Glomerular endothelial cell (primary cell): ENCODE data around the gene OPTC.

DNA sequence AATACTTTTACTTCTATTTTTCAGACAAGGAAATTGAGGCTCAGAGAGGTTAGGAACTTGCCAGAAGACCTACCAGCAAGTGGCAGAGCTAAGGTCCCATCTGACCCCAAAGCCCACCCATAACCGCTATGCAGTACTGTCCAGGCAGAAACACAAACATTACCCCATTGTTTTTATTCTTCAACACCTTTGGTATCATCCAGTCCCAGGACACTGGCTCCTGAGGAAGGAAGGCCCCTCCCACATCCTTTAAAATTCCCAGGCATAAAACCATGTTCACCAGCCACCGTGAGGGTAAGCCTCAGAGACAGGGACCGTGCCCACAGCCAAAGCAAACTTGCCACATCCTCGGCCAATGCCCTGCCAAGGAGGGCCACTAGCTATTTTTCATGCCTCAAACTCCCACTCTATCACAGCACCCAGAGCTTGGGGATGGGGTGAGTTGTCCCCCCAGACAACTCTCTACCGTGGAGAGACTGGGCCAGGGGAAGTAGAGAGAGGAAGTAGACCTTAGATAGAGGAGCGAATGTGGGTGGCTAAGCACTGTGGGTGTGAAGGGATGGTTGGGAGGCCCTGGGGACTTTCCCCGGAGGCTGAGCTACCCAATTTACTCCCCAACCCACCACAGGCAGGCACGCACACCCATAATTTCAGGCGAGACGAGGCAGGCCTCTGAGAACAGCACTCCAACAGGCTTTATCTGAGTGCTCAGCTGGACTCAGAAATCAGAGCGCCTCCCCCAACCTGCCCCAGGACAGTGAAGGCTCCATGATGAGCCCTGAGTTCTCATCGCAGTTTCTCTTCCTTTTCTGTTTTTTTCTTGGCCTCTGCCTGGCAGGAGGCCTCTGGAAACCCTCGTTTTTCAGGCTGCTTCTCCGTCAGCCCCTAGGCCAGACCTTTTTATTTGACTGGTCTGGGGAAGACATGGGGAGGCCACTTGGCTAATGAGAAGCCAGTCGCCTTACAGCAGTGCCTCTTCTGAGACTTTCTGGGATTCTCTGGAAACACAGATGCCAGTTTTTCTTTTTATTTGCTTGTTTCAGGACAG lies 15.9 kb upstream of the BTG2 start:
- RAMPAGE, long total RNA = no peak

- RAMPAGE, long total RNA = no peak
These were observed 21.6 kb downstream of the BTG2 start for GRCh38 chr1:203326928-203327258.

DNA sequence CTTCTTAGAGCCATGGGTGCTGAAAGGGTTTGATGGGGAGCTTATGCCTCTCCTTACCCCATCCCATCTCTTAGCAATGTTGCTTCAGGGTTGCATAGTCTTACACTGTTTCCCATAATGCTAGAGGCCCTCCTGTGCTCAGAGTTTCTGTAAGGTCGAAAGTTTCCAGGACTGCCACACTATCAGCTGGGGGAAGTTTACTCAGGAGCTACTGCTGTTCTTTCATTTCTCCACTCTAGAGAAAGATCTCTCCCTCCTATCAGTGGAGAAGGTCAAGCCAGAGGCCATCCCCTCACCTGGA lies 777 bp downstream of the FMOD start:
- RAMPAGE, long total RNA = no peak

GRCh38 chr1:203406513-203407099 lies 55.7 kb upstream of the FMOD start:
- RAMPAGE, long total RNA = no peak

DNA sequence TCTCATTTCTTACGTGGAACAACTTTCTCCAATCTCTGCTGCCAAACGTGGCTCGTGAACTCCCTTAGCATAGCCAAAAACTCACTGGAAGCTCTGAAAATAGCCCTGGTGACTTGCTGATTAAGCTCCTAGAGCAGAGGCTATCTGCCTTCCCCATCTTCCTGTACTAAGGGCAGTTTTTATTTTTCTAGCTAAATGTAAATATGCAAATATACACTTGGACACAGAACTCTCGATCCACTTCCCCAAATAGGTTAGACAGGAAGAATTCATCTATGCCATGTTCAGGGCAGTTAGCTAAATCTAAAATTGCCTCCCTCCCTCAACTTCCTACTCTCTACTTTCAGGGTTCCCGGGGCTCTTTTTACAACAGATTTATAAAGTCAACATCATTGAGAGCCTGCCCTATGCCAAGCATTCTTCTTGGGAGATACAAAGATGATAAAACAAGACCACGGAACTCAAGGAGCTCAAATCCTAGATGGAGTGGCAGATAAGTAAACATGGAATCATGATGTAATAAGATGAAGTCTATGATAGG lies 59.4 kb upstream of the FMOD start:
- RAMPAGE, long total RNA = no peak

DNA sequence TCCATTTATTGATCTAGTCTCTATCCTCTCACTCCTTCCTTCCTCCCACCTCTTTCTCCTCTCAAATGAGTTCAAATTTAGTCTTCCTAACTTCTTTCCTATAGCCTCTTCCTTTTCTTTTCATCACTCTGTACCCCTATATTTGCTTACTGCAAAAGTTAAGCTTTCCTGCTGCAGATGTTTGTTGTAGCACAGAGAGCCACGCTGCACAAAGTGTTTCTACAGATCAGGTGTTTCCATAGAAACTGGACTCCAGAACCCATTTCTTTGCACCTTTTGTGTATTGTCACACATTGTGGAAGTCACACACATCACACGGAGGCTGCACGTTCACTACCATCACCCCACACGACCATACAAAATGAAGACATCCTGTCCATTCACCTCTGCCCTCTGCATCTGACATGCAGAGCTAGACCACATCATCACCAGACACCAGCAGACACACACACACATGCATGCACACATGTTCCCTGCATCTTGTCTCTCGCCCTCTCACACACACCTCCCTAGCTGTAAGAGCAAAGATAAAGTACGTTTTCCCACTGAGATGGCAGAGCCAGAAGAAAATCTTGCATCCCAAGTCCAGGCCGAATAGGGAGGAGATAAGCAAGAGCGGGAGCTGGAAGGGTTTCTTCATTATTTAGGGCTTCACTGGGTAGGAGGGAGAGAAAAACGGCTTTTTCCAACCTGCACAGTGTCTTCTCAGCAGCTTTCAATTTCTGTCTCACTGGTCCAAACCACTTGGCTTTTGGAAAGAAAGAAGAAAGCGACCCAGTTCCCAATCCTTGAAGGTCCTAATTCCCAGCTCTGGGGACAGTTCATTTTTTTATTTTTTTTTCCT lies 625 bp downstream of the PRELP start:
- RAMPAGE, long total RNA = no peak

GRCh38 chr1:203493913-203494288 lies at the start of gene OPTC:
OPTC (plus strand) TSS chr1:203494153.
- RAMPAGE, long total RNA = no peak

DNA sequence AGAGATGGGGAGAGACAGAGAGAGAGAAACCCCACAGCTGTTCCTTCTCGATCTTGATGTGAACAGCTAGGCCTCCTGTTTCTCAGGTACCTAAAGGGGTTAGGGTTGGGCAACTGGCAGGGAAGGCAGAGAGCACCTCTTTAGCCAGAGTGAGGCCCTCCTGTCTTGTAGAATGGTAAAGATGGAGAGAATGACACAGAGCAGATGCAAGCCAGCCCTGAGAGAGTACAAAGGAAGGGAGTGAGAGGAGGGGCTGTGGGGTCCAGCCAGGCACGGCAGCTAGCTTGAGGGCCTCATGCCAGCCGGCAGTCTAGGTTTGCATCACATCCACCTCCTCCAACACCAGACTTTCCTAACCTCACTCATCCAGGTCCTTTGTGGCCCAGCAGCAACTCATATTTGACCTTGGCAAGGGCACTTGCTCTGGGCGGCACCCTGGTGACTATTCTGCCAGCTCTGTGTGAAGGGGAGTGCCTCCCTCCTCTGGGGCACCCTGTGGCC lies 13.2 kb downstream of the OPTC start:
- RAMPAGE, long total RNA = no peak

GRCh38 chr1:203636309-203636912 lies 9.8 kb downstream of the ATP2B4 start:
- RAMPAGE, long total RNA = no peak

DNA sequence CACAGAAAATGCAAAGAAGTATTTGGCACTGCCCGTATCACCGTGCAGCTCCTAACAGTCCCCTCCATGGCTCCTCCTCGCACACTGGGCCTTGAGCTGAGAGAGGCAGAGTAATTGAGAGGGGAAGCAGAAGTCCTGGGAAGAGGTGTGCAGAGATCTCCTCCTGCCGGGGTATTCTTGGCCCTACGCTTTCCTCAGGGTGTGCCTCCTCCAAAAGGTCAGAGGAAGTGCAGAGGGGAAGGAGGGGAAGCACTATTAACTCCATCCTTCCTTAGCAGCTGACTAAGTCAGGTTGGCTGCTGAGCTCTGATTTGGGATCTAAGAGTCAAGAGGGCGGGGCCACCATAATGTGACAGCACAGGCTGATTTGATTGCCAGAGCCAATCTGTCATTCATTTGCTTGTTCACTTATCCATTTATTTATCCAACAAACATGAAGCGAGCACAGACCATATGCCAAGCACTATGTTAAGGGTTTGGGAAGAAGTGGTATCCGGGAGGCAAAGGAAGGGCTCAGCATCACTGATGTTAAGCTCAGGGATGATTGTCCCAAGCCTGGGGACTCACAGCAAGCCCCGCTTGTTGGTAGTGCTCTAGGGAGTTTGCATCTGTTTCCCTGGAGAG lies 12.4 kb downstream of the ATP2B4 start:
- RAMPAGE, long total RNA = no peak

- RAMPAGE, long total RNA = no peak
These were observed 18.4 kb downstream of the ATP2B4 start for GRCh38 chr1:203645021-203645490.

- RAMPAGE, long total RNA = no peak
These were observed 56.1 kb downstream of the ATP2B4 start for GRCh38 chr1:203682632-203683317.

- RAMPAGE, long total RNA = no peak
These were observed 65.6 kb upstream of the LAX1 start for GRCh38 chr1:203699379-203699876.

GRCh38 chr1:204088531-204089515 lies 15.9 kb downstream of the SOX13 start:
- RAMPAGE, long total RNA = no peak

DNA sequence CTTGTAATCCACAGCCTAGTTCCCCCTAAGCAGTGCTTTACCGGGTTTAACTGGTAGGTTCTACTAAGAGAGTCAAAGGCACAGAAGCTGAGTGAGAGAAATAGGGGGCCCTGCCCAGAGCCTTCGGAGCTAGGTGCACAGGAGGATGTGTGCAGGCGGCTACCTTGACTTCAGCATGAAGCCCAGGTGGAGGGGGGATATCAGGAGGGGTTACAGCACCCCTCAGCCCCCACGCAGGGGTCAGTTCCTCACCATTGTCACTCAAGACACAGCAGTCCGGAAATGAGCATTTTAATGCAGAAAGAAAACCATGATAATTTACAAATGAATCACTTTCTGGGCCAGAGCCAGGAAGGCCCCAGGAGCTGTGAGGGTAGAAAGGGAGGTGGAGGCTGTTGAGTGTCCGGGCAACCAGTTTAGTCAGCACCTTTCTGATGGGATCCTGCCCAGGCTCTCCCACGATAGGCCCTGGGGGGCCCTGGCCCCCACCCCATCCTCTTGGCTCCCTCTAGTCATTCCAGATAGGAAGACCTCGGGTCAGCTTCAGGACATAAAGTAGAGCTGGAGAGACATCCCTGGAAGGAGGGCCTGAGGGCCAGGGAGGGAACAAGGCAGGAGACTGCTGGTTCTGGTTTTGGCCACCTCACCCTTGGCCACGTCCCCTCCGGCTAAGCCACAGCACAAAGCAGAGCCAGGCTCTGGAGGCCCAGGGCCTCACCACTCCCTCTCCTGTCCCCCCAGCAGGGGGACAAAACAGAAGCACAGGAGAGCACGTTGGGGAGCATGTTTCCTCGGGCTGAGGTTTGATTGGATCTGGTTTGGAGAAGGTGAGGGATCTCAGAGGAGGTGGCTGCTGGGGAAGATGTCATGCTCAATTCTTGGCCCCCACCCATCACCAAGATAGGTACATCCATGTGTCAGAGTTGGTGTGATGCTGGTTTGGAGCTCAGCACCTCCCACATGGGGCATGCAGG lies 20.8 kb downstream of the ETNK2 start:
- RAMPAGE, long total RNA = no peak

DNA sequence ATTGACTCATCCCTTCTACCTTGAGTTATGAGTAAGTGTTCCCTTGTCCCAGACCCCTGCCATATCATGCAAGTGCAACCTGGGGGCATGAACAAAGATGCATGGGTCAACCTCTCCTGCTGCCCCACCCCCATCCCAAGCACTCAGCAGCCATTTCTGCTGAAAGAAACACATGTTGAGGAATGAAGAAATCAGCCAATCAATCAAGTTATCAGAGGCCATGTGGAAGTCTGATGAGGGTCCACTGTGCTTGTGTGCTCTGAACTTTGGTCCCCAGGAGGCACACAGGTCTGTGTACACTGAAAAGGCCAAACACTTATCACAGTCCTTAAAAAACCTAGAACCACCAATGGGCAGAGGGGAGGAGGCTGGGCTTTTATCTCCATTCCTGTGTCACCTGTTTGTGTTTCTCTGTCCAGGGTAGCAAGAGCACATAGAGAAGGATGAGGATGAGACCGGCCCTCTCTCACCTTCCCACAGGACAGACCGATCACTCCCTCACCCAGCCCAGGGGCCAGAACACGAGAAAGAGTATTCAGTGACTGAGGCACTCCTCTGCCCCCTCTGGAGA lies 9.5 kb downstream of the ETNK2 start:
- RAMPAGE, long total RNA = no peak

DNA sequence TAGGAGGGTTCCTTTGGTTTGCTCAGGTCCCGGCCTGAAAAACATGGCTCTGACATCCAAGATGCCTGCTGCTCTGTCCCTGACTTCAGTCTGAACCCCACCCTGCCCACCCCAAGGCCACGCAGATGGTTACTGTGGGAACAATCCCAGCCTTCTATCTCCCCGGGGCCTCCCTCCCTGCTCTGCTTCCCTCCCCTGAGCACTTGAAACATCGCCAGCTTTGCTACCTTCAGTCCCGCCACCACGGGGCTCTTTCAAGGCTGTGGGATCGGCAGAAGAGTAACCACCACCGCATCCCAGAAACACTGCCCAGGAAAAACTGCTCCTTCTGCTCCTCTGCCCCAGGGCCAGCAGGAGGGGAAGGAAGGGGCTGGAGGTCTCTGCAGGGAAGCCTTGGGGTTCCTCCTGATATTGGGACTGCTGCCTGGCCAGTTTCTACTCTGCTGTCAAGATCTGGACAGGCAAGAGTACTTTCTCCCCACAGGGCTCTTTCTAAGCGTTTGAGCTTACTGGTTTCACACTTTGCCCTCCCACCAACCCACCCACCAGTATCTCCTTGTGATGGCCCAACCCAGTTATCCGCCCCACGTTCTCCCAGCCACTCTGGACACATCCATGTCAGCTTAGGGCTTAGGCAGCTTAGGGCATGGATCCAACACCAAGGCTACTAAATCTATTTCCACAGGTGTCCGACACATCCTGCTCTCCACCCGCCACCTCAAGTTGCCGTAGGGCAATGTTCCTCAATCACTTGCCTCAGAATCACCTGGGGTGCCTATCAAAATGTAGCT lies 8.4 kb downstream of the ETNK2 start:
- RAMPAGE, long total RNA = no peak

DNA sequence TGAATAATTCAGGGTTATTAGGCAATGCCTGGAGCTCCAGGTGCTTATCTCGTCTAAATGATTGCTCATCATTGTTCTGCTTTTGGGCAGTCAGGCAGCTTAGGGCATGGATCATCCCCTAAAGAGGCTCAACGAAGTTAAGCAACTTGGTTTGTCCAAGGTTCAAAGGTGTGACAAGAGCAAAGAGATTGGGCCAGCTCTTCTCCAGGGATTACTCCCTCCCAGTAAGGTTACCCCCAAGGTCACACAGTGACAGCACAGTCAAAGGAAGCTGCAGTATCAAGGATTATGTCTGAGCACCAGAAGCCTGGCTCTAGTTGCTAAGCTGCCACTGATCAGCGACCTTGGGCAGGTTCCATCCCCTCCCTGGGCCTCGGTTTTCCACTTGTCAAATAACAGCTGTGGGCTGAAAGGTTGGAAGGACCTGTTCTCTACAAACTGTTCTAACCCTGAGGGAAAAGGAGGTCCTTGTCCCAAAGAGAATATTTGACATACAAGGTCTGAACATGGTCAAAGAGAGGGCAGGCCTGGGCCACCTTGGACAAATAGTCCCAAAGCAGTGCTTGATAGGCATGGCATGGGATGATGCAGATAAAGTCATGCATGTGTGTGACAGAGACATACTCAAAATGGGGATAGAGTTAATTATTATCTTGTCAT lies 6.7 kb downstream of the ETNK2 start:
- RAMPAGE, long total RNA = no peak

DNA sequence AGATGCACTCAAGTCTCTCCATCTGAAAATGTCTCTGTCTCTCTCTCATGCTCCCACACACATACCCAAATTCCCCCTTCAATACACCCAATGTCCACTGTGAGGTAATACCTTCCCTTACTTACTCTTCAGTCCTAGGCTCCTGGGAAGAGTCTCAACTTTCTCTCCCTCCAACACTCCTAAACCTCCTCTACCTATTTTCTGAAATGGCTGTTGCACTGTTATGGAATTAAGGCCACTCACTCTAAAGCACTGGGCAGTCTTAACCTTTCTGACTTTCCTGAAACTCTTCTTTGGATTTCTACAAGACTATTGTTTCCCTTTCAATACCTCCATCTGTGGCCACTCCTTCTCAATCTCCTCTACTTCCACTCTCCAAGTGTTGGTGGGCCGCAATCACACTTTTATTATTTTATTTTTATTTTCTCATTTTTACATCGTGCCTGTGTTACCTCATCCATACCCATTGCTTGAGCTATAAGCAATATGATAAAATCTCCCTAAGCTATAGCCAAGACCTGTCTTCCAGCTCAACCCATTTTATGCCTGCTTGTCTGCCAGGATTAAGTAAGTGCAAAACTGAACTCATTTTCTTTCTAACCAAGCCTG lies 56.2 kb upstream of the GOLT1A start:
- RAMPAGE, long total RNA = no peak

DNA sequence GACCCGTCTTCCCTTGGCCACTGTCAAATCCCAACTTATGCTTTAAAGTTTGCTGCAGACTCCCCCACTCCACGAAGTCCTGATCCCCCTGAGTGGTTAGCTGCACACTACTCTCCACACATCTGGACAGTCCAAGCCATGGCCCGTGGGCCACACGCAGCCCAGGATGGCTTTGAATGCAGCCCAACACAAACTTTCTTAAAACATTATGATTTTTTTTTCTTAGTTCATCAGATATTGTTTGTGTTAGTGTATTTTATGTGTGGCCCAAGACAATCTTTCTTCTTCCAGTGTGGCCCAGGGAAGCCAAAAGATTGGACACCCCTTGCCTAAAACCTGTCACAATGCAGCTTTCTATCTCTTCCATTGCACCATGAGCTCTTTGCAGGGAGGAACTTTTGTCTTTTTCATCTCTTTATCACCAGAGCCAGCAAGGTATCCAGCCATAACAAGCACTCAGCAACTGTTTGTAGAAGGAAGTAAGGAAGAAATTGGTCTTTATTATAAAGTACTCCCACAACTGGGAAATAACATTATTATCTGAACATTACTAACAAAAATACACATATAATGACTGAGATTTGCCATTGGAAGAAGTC lies 57.2 kb upstream of the GOLT1A start:
- RAMPAGE, long total RNA = no peak